LHCN-M2 (cell line): ENCODE measurements around a stretch of chr22.

- RAMPAGE, long total RNA, result no peak
Measured at GRCh38 chr22:46814941-46815672, 52.7 kb downstream of the TBC1D22A start.

DNA sequence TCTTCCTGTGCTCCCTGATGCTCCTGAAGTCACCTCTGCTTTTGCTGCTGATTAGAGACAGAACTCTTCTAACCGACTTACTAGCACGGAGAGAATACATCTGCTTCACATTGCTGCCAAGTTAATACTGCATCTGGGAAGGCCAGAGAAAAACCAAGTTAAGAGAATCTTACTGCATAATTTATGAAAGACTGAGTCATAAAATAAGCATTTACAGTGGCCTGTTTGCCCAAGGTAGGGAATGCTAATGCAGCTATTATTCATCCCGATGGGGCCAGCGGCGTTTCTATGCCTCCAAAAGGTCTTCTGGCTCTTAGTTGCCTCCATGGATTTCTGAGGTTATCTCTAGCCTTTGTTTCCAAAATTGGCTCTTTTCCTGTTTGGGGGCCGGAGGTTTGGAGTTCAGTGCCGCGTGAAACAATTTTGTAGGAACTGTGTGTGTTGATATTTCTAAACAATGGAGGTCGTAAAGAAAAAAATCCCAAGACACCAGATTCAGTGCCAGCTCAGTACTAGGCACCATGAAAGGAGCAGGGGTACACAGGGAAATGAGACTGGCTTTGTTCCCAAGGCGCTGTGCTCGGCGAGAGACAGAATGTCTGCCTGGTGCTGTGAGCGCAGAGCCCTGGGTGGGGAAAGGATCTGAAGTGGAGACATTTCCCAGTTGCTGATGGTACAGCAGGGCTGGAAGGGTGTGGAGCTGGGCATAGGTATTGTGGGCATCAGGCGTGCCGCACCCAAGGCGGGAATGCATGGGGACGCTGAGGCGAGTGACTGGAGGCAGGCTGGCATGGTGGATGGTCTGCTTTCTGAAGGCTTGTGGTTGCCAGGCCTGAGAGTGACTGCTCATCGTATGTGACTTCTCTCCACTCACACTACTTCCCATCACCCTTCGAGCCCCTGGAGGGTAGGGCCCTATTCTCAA, 67.2 kb downstream of the TBC1D22A start:
- RAMPAGE, long total RNA, result no peak

DNA sequence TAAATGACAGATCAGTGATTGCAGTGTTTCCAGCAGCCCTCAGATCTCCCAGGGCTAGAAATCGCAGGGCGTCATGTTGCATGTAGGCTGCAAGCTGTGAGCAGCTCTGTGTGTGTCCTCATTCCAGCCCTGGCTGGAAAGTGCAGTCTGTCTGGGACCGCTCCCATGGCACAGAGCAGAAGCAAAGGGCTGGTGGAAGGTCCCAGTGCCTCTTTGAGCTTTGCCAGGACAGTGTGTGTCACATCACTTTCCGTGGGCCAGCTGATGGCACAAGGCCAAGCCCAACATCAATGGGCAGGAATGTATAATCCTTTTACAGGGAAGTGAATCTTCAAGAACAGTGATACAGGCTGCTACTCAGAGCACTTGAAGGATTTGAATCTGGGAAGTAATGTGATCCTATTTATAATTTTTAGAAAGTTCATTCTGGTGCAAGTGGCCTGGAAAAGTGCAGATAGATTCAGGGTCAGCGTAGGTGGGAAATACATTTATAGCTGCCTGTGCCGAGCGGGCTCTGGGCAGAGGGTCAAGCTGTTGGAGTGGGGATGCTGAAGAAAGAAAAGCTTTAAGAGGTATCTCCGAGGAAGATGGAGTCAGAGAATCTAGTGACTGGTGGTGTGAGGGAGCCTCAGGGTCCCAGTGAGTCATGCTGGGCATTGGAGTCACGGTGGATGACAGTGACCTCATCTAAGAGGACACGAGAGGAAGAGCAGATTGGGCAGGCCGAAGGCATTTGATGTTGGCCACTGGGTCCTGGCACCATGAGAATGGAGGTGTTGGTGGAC, 68.1 kb downstream of the TBC1D22A start:
- RAMPAGE, long total RNA, result no peak

GRCh38 chr22:46835299-46836116, 73.1 kb downstream of the TBC1D22A start:
- RAMPAGE, long total RNA, result no peak

- RAMPAGE, long total RNA, result no peak
Measured at GRCh38 chr22:47090397-47091686, 328.4 kb downstream of the TBC1D22A start.

DNA sequence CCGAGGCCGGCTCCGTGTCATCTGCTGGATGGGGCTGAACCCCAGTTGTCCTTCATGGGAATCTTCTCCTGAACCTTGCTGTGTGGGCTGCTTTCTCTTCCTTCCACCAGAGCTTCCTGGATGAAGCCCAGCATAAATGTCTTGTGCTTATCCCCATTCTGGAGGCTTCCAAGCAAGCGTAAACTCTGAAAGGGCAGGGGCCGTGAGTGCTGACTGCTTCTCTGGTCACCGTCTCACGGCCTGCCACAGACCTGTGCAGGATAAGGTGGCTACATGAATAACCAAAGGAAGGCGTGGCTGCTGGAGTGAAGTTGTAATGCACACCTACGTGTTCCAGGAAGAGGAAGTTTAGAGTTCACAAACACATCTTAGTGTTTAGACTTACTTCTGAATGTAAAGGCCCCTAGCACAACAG, 724.4 kb downstream of the TBC1D22A start:
- RAMPAGE, long total RNA, result no peak

DNA sequence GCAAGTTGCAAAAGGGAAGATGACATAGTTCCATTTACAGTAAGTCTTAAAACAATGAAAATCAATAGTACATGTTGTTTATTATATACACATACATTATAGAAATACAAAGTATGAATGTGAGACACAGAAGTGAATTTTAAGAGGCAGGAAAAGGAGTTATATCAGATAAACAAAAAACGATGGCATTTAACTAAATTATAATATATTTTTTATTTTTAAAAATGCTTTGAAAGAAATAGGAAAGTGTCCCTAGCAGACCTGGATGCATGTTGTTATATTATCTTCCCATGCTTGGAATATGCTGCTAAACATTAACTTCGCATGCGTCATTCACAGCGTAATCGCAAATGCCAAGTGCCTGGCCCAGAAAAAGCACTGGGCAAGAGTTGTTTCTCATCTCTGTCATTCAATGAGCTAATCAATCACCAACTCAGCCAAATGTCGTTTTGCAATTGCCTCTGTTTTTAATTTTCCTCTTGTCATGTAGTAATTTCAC, 83.7 kb upstream of the TAFA5 start:
- RAMPAGE, long total RNA, result no peak

DNA sequence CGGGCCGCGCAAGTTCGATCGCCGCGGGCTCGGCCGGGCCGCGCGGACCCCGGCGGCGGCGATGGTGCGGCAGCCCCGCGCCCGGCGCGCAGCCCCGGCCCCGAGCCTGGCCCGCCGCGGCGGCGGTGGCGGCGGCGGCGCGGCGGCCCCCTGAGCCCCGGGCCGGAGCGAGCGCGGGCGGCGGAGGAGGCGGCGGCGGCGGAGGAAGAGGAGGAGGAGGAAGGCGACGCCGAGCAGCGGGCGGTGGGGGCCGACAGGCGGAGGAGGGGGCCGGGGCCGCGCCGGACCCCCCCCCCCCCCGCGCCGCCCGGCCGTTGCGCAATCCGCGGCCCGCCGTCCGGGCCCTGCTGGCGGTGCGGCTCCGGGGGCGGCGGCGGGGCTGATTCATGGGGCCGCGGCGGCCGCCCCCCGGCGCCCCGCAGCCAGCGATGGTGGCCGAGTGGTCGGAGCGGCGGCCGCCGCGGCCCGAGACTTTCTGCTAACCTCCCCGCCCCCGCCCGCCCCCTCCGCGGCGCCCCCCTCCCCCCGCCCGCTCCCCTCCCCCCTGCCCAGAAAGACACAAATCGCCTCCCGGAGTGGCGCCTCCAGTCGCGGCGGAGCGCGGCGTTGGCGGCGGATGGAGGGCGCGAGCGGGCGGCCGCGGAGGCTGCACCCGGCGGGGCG, 86.5 kb downstream of the TAFA5 start:
- RAMPAGE, long total RNA, result no peak

DNA sequence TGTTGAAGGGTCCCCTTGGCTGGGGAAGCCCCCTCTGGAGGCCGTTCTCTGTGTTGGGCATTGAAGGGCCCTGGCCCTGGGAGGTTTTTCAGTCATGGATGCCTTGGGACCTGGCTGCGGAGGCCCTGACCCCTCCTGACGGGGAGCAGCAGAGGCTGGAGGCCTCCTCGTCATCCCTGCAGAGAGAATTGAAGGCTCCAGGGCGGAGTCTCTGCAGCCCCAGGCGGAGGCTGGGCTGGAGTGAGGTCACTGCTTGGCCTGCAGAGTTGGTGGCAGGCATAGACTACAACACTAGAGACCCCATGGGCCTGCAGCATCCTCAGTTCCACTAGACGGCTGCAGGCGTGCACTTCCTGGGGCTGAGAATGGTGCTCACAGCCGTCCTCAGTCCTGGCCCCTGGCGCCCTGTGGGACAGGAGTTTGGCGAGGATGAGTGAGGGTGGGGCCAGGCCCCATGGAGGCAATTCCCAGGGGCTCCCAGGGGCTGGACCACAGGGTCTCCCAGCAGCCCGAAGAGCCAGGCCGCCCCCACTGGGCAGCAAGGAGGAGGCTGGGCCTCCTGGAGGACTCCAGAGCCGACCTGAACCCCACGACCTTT, 143.4 kb downstream of the TAFA5 start:
- RAMPAGE, long total RNA, result no peak

DNA sequence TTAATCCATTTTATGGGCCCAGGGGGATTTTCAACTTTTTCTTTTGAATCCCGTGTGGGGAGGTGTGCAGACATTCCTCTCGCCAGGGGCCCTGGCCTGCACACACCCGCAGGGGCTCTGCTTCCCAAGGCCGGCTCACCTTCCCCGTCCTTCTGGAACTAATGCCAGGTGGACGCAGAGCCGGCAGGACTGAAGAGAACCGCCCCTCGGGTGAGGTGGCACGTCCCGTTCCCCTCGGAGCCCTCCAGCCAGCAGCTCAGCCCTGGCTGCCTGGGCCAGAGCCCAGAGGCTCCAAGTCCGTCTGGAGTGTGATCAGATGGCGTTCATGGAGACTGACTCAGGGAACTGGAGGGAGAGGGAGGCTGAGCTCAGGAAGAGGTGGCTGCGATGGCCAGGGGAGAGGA, 229.7 kb downstream of the TAFA5 start:
- RAMPAGE, long total RNA, result no peak

GRCh38 chr22:49051933-49052784, 562.8 kb downstream of the TAFA5 start:
- RAMPAGE, long total RNA, result no peak

GRCh38 chr22:49562825-49563403, 264.8 kb downstream of the BRD1 start:
- RAMPAGE, long total RNA, result no peak

DNA sequence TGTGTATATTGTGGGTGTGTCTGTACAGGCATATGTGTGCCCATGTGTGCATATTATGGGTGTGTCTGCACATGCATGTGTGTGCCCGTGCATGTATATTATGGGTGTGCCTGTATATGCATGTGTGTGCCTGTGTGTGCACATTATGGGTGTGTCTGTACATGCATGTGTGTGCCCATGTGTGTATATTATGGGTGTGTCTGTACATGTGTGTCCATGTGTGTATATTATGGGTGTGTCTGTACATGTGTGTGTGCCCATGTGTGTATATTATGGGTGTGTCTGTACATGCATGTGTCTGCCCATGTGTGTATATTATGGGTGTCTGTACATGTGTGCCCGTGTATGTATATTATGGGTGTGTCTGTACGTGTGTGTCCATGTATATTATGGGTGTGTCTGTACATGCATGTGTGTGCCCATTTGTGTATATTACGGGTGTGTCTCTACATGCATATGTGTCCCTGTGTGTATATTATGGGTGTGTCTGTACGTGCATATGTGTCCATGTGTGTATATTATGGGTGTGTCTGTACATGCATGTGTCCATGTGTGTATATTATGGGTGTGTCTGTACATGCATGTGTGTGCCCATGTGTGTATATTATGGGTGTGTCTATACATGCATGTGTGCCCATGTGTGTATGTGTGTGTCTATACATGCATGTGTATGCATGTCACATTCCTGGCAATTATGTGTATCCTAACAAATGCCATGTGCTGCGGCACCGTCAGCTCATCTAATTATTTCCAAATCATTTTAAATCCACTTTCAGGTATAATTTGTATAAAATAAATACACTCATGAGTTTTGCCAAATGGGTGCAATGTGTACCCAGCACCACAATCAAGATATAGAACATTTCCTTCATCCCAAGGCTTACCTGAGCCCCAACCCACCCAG, 217.0 kb downstream of the BRD1 start:
- RAMPAGE, long total RNA, result no peak

GRCh38 chr22:49620321-49621006, 207.2 kb downstream of the BRD1 start:
- RAMPAGE, long total RNA, result no peak

DNA sequence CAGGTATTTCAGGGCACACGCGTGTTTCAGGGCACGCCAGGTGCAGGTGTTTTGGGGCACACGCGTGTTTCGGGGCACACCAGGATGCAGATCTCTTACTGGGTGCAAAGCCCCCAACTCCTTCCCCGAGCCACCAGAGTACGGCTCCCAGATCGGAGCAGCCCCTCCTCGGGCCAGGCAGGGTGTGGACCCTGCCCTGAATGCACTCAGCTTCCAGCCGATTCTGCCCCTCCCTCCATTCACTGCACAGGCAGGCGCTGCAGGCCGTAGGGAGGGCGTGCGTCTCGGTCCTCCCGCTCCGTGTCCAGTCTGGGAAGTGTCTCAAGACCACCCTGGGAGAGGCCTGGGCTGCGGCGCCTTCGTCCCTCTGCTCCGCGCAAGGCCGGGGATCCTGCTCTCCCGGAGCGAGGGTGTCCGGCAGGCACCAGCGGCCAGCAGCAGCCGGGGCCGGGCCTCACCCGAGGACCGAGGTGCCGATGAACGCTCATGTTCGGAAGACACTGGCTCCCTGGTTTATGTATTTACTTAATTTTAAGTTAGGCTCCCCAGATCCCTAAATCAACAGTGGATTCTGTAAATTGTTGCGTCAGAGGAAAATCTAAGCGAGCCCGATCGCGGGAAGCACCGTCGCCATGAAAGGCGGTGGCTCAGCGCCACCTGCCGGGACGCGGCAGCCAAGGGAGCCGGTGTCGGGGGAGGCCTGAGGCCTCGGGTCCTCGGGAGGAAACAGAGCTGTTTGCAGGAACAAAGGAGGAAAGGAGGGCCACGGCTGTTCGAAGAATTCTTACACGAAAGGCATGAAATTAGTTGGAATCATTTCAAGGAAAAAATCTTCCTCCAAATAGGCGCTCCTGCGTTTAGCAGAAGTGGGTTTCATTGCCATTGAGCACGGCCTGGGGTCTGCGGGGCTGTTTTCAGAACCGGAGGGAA, 195.4 kb downstream of the BRD1 start:
- RAMPAGE, long total RNA, result no peak

- RAMPAGE, long total RNA, result no peak
Measured at GRCh38 chr22:49780612-49780991, 47.1 kb downstream of the BRD1 start.

GRCh38 chr22:49788361-49789020, 39.2 kb downstream of the BRD1 start:
- RAMPAGE, long total RNA, result no peak

DNA sequence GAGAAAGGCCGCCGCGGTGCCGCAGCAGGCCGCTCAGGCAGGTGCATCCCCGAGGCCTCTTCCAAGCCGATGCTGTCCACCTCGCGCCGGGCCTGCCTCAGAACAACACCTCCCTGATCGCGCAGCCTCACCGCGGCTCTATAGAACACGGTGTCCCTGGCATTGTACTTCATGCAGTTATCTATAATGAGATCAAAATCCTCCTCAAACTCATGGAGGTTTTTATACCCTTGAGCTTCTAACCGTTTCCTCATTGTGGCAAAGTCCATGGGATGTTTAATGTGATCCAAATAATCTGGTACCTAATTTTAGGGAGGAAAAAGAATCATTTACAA, 29.9 kb downstream of the BRD1 start:
- RAMPAGE, long total RNA, result no peak

DNA sequence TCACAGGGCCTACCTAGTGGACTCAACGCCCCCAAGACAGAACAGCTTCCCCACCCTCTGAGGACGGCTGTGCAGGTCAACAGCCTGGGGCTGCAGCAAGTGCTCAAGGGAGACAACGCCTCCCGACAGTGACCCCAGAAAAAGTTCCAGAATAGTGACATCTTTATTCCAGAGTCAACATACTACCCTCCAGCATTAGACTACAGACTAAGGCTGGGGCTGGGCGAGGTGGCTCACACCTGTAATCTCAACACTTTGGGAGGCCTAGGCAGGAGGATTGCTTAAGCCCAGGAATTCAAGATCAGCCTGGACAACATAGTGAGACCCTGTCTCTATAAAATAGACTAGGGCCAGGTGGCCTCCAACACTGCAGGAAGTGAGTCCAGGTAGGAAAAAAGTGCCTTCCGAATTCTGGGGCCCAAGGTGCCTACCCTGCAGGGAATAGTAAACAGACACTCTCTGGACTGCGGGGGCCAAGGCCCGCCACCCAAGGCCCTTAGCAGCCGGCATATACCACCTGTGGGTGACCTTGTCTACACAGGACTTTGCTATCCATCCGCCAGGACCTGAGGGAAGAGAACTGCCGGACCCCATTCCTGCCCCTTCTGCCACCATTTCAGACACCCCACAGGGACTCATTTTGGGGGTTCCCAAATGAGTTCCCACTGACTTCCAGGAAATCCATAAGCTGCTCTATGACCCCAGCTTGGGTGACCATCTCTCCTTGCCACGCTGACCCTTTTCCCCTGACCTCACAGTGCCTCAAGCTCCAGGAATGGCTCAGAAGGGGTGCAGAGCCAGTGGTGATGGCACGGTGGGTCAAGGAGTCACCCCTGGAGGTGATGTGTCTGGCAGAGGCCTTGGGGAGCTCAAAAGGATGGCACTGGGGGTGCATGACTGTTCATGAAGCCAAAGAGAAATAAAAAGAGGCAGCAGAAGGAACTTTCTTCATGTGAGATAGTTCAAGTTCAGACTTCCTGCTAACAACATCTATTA, 11.0 kb downstream of the BRD1 start:
- RAMPAGE, long total RNA, result no peak

- RAMPAGE, long total RNA, result no peak
Measured at GRCh38 chr22:49823657-49824550, 3.8 kb downstream of the BRD1 start.